Thoracic aorta endothelial cell (primary cell): ENCODE measurements around a stretch of chr18.

- CAGE, long polyA plus RNA = no peak
Measured at GRCh38 chr18:57783885-57784504, 19.1 kb downstream of the ATP8B1 start.

GRCh38 chr18:57784505-57785244 lies 18.4 kb downstream of the ATP8B1 start:
- CAGE, long polyA plus RNA = no peak

DNA sequence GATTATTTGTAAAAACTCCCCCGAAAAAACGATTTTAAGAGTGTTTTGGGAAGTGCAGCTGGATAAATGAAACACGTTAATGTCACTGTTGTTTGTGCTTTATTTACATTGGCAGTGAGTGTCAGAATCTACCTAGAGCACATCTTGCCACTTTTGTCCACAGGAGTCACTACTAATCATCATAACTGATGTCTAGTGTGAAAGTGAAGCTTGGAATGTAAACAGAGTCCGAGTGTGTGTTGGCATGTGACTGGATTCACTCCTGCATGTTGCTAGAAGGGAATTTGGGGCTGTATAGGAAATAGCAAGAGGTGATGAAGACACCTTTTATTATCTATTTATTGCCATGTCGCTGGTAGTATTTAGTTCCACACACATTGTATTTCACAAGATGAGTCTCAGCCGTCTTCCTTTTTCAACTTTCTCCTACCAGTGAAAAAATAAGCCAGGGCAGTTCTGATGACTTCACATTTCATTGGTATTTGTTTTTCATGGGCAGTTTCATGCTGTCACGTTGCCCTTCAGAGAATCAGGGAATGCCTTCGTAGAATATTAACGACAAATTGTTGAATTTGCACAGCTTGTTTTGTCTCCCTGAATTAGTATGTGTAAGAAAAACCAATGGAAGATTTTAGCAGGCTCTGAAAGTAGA lies 2.6 kb downstream of the NEDD4L start:
- CAGE, long polyA plus RNA = no peak

DNA sequence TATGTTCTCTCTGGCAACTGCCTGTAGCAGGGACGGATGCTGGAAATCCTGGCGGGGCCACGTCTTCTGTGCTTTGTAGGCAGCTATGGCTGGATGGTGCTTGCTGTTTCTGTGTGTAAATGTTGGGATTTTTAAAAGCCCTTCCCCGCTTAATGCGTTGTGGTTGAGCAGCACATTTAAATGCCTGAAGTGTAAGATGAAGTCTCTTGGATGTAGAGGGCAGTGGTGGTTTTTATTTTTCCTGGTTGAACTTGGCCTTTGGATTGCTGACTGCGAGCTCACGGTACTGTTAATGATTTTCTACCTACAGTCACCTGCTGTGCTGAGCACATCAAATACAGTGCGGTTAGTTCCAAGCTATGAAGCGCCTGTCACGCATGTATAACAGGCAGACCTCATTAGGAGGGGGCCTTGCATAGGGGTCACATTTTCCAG lies 84.6 kb downstream of the NEDD4L start:
- CAGE, long polyA plus RNA = no peak

- CAGE, long polyA plus RNA = no peak
Measured at GRCh38 chr18:58208266-58208706, 164.3 kb downstream of the NEDD4L start.

DNA sequence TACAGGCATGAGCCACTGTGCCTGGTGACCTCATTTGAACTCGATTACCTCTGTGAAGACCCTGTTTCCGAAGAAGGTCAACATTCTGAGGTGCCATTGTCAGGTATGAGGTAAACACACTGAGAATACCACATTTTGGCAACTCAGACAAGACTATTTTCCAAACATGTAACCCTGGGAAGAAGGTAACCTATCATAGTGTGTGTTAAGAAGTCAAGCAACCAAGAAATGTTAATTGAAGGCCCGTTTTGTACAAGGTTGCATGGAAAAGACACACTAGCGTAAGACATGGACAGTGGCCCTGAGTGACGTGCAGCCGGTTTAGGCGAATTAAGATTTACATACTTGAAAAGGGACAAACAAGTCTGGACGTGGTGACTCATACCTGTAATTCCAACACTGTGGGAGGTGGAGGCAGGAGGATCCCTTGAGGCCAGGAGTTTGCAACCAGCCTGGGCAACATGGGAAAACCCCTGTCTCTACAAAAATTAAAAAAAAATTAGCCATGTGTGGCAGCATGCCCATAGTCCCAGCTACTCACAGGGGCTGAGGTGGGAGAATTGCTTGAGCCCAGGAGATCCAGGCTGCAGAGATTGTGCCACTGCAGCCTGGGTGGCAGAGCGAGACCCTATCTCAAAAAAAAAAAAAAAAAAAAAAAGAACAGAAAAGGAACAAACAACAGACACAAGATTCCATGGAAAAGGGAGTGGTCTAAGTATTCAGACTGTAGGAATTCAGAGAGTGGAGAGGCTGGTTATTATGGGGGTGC lies 186.8 kb downstream of the NEDD4L start:
- CAGE, long polyA plus RNA = no peak

GRCh38 chr18:58396181-58396648 lies 232.7 kb downstream of the ALPK2 start:
- CAGE, long polyA plus RNA = no peak

DNA sequence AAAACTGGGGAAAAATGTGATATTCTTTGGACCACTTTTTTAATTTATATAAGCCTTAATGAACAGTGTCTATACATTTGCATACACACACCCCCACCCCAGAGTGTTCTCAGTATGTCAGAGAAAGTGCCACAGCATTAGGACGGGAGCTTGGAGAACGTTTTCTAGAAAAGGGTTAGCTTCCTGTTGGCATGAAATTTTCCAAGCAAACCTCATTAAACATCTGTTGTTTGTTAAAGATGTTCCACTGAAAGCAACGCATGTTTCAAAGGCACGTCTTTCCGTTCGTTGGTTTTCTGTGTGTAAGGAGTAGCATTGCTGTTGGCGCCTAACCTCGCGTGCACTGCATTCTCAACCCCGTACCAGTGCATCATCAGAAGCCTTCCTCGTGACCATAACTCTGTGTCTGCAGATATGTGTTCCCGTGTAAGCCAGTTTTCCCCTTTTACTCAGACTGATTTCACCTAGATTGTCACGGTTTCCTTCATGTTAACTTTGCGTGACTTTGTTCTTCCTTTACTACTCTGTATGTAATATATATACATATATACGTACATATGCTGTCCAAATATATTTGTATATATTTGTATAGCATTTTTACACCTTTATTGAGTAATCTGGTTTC lies 228.4 kb downstream of the ALPK2 start:
- CAGE, long polyA plus RNA = no peak

DNA sequence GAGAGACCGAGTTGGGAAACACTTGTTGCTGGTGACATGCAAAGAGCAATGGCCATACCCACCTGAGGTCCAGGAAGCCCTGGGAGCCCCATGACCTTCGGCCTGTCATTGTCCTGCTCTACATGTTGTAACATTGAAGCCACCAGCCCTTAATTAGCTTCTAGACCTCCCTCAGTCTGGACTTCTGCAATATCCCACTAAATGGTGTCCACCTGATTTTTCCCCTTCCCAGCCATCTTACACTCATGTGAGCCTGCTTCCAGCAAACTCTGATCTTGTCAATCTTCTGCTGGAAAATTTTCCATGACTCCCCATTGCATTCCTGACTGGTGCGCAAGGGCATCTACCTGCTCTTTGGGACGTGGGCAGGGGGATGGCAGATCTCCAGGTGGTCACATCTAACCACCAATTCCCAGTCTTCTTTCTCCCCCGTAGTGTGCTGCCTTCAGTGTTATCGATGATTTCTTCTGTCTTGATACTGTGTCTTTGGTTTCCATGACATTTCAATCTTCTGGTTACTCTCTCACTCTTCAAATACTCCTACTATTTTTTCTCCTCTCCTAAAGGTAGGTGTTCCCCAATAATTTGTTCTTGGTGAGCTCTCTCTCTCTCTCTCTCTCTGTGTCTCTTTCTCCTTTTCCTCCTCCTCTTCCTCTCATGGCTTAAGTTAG lies 220.7 kb downstream of the ALPK2 start:
- CAGE, long polyA plus RNA = no peak

DNA sequence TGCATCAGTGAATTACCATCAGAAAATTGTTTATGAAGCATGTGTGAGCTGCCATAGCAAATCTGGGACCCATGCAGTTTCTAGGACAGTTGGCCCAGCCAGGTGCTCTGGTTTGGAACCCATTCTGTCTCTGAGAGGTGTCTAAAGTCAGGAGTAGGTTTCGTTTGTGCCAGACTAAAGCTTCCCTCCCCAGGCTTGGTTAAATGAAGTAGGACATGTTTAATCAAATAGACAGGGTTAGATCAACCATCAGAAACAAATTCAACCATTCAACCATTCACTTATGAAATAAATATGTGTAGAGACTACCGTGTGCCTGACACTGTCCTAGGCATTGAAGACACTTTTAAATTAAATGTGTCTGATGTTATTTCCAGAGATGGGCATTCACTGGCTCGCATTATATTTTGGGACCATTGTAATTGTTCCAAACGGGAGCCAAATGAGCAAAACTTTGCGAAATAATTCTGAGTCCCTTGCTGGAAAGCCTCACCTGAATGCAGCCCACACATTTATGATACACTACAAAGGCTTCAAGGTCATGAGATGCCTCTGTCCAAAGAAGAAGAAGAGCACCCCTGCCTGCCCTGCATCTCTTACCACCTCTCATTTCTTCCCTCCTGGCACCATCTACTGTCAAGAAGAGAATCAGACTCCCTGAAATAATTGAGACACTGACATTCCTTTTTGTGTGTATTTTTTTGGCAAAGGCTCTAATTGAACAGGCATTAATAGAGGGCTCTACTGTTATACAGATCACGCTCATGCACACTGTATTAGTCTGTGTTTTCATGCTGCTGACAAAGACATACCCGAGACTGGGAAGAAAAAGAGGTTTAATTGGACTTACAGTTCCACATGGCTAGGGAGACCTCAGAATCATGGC lies 176.6 kb downstream of the ALPK2 start:
- CAGE, long polyA plus RNA = no peak

- CAGE, long polyA plus RNA = no peak
Measured at GRCh38 chr18:58454224-58455471, 174.2 kb downstream of the ALPK2 start.

- CAGE, long polyA plus RNA = no peak
Measured at GRCh38 chr18:58460362-58460654, 168.6 kb downstream of the ALPK2 start.

GRCh38 chr18:58526688-58527227 lies 102.1 kb downstream of the ALPK2 start:
- CAGE, long polyA plus RNA = no peak

DNA sequence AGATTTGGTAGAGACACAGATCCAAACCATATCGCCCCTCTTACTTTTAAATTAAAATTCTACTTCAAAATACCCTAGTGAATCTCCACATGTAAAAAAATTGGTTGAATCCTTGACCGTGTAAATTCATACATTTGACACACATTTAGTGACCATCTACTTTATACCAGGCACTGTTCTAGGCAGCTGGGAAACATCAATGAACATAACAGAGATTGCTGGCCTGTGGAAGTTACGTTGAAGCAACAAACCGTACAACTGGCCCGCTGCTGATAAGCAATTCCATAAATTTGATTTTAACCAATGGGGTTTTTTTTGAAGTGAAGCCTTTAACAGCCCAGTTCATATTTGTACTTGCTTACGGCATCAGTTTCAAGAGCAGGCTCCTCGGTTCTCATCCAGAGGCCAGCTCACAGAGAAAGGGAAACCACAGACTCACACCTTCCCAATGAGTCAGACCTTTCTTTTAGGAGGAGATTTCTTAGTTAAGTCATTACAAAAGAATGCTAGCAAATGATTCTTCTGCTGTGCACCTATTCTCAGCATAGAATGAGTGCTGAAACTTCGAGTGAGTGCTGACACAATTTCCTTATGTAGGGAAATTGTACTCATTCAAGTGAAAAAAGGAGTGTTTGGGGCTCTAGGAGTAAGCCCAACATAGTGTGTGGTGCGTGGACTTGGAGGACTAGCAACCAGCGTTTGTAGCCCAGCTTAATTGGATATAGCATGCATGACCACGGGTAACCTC lies 87.3 kb downstream of the ALPK2 start:
- CAGE, long polyA plus RNA = no peak

DNA sequence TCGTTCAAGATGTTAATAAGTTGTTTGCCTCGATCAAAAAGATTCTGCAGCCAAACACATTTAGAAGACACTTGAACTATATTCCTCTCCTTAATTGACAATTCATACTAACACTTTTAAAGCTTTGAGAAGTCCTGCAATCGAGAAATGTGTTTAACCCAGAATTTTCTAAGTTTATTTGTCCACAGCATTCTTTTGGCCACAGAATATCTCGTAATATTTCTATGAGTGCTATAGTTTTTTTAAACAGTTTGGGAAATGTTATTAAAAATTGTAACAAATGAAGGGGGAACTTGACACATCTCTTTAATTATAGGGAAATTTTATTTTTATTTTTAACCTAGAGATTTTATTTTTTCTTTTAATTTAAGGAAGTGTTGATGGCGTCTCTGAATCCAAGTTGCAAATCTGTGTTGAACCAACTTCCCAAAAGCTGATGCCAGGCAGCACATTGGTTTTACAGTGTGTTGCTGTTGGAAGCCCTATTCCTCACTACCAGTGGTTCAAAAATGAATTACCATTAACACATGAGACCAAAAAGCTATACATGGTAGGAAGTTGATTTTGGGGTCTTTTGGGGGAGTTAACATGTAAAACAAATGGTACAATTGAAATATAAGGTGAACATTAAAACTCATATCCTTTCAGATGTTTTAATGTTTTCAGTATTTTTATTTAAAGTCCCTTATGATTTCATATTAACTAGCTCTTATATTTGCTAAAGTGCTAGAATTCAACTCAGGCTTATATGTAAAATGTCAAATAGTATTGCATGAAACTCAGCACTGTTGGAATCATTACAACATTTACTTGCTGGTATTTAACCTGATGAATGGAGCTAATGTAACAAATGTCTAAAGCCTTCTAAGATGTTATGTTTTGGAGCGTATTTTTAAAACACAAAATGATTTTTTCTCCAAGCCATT lies 38.0 kb downstream of the MALT1 start:
- CAGE, long polyA plus RNA = no peak

- CAGE, long polyA plus RNA = no peak
Measured at GRCh38 chr18:58714122-58714797, 43.0 kb downstream of the MALT1 start.

GRCh38 chr18:58843233-58843849 lies 21.3 kb upstream of the ZNF532 start:
- CAGE, long polyA plus RNA = no peak

- CAGE, long polyA plus RNA = no peak
Measured at GRCh38 chr18:59345784-59346295, 13.2 kb downstream of the LMAN1 start.

DNA sequence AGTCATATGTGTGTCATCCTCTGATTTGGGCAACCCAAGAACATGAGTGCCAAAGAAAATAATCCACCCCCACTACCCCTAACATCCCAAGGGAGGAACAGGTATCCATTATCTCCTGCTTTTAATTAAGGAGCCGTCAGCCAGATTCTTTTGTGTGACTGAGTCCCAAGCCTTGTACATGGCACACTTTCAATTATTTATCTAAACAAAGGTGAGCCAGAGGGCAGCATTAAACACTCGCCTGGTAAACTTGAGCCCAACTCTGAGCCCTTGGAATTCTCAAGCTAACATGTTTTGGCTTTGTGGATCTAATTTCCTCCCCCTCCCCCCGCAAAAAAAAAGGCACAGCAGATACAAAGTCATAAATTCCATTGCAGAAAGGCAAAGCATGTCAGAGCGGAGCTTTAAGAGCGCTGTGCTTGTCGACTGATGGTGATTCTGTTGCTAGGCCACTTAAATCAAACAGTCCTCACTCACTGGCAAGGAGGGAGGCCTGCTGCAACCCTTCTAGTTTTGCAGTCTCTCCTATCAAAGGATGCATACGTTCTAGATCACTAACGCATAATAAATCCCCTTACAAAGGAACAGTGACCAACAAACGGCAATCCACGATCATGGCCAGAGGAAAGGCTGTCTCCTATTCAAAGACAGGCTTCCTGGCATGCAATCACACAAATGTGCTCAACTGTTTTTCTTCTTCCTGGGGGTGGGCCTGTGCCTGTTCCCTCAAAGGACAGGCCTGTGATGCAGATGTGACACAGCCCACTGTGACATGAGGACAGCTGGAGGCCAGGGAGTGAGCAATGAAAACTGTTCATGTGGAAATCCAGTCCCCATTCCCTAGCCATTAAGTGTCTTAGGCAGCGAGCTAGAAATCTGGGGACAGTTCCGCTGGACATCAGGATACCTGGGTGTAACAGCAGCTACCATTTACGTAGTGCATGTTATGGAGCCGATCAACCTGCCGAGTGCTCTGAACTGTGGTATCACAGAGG lies 143.6 kb upstream of the LMAN1 start:
- CAGE, long polyA plus RNA = no peak

DNA sequence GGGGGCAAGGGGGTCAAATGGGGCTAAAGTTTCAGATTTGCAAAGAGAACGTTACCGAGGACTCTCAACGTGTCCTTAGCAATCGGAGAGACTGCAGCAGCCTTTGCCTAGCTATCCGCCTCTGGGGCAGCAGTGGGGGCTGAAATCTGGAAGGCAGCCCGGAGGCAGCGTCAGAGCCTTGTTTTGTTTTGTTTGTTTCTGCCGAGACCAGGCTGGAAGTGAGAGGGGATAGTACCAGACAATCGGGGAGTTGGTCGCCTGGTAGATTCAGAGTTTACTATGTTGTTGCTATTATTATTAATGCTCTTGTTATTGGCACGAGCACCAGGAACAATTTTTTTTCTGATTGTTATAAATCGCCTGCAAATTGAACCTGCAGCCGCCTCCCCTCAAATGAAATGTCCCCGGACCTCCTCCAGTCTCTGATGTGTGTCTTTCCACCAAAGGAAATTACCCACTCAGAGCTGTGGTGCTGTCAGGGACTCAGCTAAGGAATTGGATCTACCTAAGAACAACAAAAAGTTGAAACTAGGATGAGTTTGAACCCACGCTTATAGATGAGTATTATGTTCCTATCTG lies 1.4 kb downstream of the CDH20 start:
- CAGE, long polyA plus RNA = no peak